ENCODE results near the genes NUDC, KDF1, MAP3K6 and GPR3.

DNA sequence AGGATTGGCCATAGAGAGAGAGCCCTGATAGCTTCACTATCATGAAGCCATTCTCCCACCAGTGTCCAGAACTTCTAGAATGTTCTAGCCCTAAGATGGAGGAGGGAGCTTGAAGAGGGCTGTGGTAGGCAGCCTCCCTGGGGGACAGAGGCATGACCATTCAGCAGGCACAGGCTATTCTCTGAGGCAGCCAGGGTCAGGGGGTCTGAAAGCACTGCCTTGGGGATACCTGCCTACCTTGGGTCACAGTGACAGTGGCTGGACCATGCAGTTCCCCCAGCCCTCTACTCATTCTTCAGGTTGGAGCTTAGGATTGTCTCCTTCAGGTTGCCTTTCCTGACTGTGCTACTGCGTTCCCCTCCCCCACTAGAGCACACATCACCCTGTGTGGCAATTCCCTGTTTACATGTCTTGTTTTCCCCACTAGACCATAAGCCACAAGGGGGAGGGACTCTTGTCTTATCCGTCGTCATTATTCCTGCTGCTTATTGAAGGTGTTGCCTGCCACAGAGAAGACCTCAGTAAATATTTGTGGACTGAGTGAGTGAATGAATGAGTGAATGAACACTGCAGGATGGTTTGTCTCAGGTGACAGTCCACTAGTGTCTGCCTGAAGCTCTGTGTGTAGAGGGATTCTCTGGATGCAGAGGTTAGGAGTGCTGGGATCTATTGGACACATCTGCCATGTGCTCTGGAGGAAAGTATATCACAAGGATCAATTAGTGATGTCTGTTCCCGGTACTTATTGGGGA, 5.2 kb downstream of the ZDHHC18 start:
- RRBS: no CpG with 5 or more reads among the region's 4 CpGs

DNA sequence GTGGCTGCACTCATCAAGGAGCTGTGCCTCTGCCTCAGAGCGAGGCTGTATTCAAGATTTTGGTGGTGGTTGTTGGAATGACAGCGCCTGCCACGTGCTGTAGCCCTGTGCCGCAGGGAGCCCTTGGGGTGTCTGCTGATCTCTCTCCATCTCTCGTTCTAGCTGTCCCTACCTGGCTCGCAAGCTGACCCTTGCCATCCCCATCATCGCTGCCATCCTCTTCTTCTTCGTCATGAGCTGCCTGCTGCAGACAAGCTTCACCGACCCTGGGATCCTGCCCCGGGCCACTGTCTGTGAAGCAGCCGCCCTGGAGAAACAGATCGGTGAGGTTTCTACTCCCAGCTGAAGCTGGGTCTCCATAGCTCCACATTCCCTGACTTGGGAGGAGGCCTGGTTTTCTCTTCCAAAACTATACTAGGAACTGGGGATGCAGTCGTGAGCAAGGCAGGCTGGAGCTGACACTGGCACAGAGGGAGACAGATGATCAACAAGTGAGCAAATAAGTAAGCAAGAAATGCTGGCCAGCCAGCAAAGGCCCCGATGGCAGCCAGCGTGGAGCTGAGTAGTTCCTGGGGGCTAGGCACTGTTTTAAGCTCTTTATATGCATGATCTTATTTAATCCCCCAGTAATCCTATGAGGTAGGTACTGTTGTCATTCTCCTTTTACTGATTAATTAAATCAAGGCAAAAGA, 5.9 kb downstream of the ZDHHC18 start:
- RRBS: no CpG with 5 or more reads among the region's 15 CpGs

DNA sequence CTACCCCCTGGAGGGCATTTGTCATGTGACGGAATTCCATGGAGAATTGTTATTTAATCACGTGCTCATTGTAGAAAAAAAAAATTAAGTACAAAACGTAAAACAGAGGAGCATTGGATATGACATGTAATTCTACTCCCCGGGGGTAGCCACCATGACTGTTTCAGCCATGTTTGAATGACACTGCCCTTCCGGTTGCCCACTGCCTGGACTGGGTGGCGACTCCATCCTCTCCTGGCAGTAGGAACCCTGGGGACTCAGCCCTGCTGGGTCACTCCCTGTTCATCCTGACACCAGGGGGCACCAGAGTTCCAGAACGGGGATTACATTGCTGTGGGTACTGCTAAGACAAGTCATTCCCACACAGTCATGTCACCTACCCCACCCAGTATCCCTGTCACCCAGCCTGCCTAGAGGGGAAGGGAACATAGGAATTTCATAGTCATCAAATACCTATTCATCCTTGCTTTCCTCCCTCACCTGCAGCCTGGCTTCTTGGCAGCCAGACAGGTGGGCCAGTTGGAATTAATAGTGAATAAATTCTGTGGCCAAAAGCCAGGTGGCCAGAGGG, 9.9 kb upstream of the SFN start:
- RRBS: 70% methylated on average over 1 of the region's 7 CpGs

DNA sequence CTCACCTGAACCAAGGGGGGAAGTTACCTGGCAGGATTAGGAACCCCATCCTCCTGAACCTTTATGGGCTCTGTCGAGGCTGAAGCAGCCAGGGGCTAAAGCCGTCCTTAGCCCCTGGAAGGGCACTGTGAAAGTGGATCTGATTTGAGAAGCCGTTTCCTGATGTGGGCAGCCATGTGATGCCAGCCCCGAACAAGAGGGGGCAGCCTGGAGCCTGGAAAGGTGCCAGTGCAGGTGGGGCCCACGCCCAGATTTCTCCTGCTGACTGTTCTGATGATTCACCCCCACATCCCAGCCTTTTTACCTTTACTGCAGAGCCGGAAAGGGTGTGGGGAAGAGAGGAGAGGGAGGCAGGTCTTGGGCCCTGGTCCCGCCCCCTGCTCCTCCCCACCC, 248 bp upstream of the SFN start:
- RRBS: no CpG with 5 or more reads among the region's 7 CpGs

DNA sequence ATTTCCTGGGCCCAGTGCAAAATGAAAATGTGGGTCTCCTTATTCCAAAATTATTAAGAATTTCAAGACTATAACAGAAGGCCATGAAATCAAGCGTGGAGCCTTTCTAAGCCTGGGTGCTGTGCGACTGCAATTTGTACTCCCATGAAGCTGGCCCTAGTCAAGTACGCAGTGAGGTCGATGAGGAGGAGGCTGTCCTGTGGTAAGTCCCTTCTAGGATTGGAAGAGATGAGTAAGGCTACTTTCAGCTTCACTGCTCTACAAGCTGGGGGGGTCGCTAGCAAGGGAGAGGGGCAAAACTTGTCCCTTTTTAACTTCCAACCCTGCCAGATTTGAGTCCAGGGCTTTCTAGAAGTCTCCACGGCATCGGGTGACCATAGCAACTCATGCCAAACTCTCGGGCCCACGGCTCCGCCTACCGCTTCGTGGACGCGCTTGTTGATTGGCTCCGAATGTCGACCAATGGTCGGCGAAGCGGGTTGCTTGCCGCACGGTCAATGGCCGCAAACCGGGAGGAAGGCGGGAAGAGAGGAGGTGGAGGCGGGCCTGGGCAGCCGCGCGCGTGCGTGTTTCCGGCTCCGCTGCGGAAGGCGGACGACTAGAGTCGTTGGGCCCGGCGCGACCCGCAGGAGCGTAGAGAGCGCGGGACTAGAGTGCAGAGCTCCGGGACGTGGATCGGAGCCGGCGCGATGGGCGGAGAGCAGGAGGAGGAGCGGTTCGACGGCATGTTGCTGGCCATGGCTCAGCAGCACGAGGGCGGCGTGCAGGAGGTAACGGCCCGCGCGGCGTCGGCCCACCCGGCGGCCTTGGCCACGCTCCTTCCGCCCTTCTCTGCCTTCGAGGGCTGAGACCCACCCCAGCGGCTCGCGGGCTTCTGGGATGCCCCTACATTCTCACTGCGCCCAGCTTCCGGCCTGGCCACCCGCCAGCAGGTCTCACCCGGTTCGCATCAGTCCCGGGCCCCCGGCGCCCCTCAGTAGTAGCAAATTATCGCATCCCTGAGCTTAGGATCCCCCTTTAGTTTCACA, at the start of gene NUDC:
TSS of gene NUDC (plus strand) at position 584 of the 1,028 bp plus-strand sequence.
- RRBS: under 1% methylated on average over 34 of the region's 79 CpGs

- RRBS: 39% methylated on average over 23 of the region's 73 CpGs
Measured at GRCh38 chr1:26959955-26960652, at the start of gene KDF1. Gene KDF1 (minus strand): TSS chr1:26960468.

DNA sequence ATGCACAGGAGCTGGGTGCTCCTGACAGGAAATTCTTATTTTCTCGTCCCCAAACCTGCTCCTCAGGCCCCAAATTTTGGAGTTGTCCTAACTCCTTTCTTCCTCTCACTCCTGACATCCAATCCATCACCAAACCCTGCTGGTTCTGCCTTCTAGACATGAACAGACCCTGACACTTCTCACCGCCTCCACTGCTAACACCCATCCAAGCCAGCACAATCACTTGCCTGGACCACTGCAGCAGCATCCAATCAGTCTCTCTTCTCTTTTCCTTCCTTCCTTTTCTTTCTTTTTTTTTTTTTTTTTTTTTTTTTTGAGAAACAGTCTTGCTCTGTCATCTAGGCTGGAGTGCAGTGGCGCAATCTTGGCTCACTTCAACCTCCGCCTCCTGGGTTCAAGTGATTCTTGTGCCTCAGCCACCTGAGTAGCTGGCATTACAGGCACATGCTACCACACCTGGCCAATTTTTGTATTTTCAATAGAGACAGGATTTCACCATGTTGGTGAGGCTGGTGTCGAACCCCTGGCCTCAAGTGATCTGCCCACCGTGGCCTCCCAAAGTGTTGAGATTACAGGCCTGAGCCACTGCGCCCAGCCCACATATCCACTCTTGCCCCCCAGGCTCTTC, 29.9 kb downstream of the SLC9A1 start:
- RRBS: no CpG with 5 or more reads among the region's 7 CpGs

GRCh38 chr1:27347154-27348271, 5.7 kb downstream of the SYTL1 start:
- RRBS: no CpG with 5 or more reads among the region's 20 CpGs

GRCh38 chr1:27349053-27350240, 7.6 kb downstream of the SYTL1 start:
- RRBS: 56% methylated on average over 30 of the region's 101 CpGs

DNA sequence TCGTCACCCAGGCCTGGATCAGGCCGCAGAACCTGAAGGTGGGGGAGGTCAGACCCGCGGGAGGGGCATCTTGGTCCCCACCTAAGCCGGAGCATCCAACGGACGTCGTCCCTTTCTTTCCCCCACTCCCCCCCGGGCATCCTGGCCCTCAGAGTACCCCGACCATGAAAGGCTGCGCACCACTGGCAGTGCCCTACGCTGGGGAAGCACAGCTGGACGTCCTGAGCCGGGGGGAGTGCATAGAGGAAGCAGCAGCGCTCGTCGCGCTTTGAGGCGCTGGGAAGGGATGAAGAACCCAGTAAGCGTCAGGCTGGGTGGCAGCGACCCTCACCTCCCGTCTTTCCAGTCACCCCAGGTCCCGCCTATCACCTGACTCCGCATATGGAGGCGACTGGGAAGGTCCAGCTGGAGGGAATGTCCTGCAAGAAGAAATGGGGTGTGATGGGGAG, 5.8 kb downstream of the MAP3K6 start:
- RRBS: 93% methylated on average over 13 of the region's 25 CpGs

GRCh38 chr1:27366762-27367698, at the start of gene MAP3K6:
Gene MAP3K6 (minus strand): TSS chr1:27366961.
- RRBS: 2% methylated on average over 8 of the region's 27 CpGs

GRCh38 chr1:27391963-27392853, at the start of gene GPR3:
Gene GPR3 (plus strand): TSS chr1:27392622.
- RRBS: 2% methylated on average over 24 of the region's 80 CpGs

- RRBS: no CpG with 5 or more reads among the region's 27 CpGs
Measured at GRCh38 chr1:27404963-27405949, 12.8 kb downstream of the GPR3 start.

GRCh38 chr1:27534234-27534997, 44.4 kb upstream of the WASF2 start:
- RRBS: no CpG with 5 or more reads among the region's 19 CpGs

DNA sequence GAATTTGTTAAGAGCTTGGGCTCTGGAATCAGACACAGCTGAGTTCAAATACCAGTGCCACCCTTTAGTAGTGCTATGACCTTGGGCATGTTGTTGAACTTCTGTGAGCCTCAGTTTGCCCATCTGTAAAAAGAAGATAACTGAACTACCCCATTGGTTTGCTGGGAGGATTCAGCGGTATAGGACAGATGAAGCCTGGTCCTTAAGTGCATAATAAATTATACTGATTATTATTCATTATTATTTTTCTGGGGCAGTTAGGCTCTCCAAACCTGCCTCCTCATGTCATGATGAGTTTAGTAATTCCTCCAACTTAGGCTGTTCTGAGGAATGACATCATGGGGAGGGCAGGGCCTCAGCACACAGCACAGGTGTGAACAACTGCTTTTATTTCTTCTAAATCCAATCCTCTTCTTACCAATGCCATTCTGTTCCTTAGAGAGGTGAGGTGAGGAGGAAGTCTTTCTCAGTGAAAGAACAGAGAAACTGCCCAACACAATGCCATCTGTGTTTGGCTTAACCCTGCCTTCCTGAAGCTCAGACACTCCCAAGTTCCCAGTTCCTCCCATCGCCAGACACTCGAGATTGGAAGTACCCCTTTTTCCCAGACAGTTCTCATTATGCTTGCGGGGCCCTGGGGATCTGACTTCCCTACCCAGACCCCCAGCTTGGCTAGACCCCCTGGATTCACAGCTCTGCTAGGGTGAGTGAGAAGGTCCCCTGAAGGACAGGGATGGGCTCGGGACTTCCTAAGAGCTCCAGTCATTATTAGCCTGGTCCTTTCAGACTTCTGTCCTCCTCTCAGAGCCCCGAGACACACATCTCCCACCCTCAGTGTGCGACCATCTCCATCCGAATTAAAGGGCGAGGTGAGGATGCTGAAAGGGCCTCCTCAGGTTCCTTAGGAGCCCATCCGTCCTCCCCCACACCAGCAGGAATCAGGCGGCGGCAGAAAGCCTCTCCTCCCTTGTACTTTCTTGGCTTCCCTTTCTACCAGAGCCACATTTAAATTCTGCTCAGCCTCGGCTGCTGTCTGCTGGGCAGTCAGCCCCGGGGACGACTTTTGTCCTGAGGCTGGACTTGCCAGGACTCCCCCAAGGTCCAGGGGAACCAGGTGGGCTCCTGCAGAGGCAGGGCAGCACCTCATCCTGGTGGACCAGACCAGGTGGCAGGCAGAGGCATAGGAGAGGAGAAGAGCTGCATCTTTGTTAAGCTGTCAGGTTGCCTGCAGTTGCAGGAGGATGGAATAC, 45.6 kb upstream of the WASF2 start:
- RRBS: no CpG with 5 or more reads among the region's 15 CpGs

GRCh38 chr1:27570377-27571047, 33.4 kb downstream of the AHDC1 start:
- RRBS: no CpG with 5 or more reads among the region's 3 CpGs

DNA sequence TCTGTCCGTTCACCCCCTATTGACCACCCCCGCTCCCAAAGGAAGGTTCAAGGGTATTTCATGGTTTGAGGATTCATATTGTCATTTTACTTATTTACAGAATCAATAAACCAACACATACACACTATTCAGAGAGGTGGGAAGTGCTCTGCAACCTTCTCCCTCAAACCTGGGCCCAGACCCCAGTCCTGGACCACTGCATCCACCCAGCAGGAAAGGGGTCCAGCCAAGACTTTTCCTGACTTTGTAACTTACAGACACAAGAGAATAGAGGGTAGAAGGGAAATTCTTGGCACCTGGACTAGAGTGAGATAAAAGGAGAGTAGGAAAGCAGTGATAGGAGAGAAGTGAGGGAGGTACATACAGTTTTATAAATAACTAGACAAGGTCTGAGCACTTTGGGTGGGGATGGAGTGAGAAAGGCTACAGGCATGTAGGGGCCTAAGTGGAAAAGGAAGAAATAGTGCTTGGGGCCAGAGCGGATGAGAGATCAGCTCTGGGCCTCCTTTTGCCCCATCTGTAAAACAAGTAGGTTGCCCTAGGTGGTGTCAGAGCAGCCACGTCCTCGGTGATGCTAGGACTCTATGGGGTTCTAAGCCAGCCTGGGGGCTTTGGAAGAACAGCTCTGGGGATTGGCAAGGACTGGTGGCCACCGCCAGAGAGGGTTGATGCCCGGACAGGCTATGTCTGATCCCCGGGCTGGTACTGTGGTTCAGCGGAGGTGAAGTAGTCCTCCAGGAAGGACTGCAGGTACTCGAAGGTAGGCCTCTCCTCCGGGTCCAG, 8.5 kb upstream of the AHDC1 start:
- RRBS: 67% methylated on average over 4 of the region's 11 CpGs

- RRBS: 88% methylated on average over 3 of the region's 12 CpGs
Measured at GRCh38 chr1:27623094-27624049, 11.6 kb downstream of the FGR start.

- RRBS: no CpG with 5 or more reads among the region's 10 CpGs
Measured at GRCh38 chr1:27660353-27660781, 11.6 kb downstream of the IFI6 start.

- RRBS: no CpG with 5 or more reads among the region's 33 CpGs
Measured at GRCh38 chr1:27668997-27669683, 2.9 kb downstream of the IFI6 start.